Bronchial lymph node (tissue), 1 donor: ENCODE data around the genes HERPUD1 and CCDC102A.

- PRO-cap, result no peak
These were observed 16.6 kb upstream of the HERPUD1 start for GRCh38 chr16:56915236-56915764.

GRCh38 chr16:56932019-56932268, at the start of gene HERPUD1:
HERPUD1 (plus strand) TSS chr16:56932142.
- PRO-cap, result bidirectional peak, plus-strand start at chr16:56932147, minus-strand start at chr16:56931944

DNA sequence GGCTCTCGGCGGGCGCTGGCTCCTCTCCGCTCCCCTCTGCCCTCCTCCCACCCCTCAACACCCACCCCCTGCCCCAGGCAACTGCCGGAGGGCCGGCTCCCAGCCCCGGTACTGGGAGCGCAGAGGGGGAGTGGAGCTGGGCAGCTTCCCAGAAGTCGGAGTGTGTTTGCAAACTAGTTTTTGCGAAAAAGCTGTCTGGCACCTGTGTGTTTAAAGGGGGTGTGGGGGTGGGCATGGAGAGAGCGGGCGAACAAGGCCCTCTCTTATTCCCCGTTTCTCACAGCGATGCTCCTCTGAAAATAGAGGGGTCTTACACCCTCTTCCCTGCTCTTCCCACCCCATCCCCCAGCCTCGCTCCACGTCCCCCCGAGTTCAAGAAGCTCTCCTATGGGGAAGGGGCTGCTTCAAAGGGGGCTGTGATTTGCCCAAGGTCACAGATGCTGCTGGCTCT, 812 bp downstream of the CPNE2 start:
- PRO-cap, result no peak

DNA sequence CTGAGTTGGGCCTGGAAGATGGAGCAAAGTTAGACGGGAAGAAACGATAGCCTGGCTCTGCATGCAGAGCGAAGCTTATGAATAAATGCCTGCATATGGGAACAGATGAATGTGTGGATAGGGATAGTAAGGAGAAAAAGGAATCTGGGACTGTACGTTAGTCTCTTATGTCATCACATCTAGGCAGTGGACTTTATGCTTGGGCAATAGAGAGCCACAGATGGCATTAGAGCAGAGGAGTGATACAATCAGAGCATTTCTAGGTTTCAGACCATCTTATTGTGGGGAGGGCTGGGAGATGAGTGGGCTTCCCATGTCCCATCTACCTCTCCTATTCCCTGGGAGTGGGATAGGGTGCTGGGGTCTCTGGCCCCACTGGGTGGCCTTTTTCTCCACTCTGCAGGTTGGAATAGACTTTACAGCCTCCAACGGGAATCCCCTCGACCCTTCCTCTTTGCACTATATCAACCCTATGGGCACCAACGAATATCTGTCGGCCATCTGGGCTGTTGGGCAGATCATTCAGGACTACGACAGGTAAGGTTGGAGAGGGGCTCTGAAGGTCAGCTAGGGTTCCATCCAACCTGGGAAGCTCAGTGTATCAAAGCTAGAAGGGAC, 33.2 kb downstream of the CPNE2 start:
- PRO-cap, result no peak

- PRO-cap, result no peak
These were observed 38.2 kb downstream of the PSME3IP1 start for GRCh38 chr16:57147333-57148254.

GRCh38 chr16:57152141-57152458, 33.7 kb downstream of the PSME3IP1 start:
- PRO-cap, result no peak

DNA sequence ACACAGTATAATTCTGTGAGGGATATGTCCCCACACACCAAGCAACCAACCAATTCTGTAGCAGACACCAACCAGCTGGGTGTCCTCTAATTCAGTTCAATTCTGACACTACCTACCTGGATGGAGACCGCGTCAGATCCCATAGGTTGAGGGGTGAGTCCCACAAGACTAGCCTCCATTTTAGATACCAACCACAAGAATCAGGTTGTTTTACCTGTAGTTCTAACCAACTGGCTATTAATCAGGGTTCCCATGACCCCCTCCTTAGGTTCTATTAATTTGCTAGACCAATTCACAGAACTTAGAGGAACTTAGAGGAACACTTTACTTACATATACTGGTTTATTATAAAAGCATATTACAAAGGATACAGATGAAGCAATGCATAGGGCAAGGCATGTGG, 4.4 kb downstream of the PSME3IP1 start:
- PRO-cap, result no peak

GRCh38 chr16:57252166-57252944, 7.3 kb downstream of the ARL2BP start:
- PRO-cap, result no peak

DNA sequence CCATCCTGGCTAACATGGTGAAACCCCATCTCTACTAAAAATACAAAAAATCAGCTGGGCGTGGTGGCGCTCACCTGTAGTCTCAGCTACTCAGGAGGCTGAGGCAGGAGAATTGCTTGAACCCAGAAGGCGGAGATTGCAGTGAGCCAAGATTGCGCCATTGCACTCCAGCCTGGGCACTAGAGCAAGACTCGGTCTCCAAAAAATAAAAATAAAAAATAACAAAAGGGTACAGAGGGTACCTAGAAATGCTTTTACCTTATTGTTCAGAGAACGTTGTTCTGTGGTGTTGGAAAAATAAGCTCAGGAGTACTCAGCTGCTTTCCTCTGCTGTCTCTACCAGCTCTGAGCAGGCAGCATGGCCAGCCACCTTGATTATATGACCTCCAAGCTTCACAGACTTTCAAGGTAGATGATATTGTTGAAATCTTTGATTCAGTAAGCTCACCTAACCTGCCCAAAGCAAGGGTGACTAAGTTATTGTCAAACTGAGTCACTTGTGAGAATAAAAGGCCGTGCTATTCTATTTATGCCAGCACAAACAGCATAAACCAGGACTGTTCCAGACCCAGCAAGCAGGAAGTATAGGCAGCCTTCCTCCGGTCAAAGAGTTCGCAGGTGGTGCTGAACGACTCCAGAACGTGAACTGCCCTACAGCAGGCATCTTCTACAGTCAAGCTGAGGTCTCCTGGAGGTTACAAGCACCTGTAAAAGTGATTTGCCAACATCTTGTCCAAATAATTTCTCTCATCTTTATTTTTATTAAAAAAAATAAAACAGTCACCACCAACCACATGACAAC, 10.5 kb downstream of the ARL2BP start:
- PRO-cap, result no peak

- PRO-cap, result no peak
These were observed 16.4 kb upstream of the PLLP start for GRCh38 chr16:57300914-57301133.

- PRO-cap, result no peak
These were observed 7.1 kb downstream of the CX3CL1 start for GRCh38 chr16:57379224-57380009.

- PRO-cap, result no peak
These were observed 18.1 kb downstream of the CCDC102A start for GRCh38 chr16:57517986-57518920.

DNA sequence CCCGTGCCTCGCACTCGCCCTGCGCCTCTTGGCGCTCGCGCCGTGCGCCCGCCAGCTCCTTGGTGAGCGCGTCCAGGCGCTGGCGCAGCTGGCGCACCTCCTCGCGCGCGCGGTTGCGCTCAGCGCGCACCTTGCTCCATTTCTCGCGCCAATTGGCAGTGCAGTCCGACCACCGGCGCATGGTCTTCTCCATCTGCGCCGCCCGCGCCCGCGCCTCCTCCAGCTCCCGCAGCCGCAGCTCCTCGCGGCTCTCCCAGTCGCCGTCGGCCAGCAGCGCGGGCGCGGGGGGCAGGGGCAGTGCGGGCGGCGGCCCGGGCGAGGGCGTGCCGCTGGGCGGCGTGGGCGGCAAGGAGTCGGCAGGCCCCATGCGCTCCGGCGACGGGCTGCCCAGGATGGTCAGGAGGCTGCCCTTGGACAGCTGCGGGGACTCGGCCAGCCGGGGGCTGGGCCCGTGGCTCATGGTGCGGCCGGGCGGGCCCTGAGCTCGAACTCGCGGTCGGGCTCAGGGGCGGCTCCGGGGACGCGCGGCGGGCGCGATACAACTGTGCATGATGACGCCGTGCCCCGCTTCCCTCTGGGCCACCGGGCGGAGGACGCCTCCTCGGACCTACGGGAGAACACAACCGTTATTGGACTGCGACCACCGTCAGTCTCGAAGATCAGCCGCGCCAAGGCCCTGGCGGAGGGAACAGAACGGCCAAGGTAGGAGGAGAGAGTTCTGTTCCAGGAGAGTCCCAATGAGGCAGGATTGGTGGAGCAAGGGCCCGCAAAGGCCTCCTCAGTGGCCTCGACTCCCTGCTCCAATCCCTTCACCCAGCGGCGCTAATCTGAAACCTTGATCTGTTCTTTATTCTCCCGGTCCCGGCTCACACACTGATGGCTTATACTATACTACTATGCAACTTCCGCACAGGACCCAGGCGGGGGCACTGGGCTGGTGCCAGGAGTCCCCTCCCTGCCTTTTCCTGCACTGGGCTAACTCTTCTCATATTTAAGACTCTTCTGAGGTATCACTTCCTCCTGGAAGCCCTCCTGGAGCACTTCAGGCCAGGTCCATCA, 7.3 kb downstream of the CCDC102A start:
- PRO-cap, result unidirectional peak, minus-strand start at position 967 of the sequence

GRCh38 chr16:57536087-57536236, 409 bp downstream of the CCDC102A start:
- PRO-cap, result no peak

GRCh38 chr16:57536237-57536676, at the start of gene CCDC102A:
CCDC102A (minus strand) TSS chr16:57536571.
- PRO-cap, result bidirectional peak, plus-strand start at chr16:57536347, minus-strand start at chr16:57536005; bidirectional peak, plus-strand start at chr16:57536639, minus-strand start at chr16:57536541

DNA sequence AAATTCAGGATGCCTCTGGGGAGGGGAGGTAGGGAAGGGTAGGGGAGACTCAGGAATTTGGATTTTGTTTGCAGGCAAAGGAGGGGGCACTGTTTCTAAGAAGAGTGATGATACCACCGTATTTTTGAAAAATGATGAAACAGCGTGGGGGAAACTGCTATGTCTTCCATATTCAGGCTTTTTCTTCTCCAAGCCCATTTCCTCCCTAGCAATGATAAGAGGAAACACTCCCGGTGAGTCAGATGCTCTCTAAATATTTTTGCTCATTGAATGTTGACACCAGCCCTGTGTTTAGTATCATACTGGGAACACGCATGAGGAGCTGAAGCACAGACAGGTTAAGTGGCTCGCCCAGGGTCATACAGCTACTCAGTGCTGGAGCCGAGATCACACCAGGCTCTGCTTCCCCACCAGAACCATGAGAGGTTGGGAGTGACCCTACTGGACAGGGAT, 37.9 kb upstream of the ADGRG1 start:
- PRO-cap, result no peak

DNA sequence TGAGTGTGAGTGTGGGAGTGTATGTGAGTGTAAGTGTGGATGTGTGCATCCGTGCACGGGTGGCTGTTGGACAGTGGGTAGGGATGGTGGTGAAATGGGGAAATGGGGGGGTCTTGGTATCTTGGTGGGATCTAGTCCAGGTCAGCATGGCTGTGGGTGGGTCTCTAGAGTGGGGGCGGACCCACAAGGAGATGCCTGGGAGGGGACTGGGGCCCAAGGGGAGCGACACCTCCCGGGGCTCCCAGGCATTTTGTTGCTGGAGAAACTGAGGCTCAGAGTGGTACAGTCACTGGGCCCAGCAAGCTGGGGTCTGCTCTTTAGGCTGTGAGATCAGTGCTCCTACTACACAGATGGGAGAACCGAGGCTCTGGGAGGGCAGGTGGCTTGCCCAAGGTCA, 633 bp downstream of the ADGRG1 start:
- PRO-cap, result no peak

DNA sequence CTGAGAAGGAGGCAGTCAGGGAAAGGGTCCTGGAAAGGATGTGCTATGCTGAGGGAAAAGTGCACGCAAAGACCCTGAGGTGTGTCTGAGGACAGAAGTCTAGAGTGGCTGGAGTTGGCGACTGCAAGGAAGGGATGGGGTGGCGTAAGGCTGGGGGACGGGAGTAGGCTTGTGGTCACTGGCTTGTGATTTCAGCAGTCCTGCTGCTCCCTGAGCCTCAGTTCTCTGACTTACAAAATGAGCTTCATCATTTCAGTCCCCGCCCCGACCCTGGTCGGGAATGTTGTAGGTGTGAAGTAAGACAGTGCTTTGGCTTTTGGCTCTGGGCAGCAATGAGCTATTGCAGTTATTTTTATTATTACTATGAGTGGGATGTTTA, 8.5 kb downstream of the ADGRG1 start:
- PRO-cap, result no peak

DNA sequence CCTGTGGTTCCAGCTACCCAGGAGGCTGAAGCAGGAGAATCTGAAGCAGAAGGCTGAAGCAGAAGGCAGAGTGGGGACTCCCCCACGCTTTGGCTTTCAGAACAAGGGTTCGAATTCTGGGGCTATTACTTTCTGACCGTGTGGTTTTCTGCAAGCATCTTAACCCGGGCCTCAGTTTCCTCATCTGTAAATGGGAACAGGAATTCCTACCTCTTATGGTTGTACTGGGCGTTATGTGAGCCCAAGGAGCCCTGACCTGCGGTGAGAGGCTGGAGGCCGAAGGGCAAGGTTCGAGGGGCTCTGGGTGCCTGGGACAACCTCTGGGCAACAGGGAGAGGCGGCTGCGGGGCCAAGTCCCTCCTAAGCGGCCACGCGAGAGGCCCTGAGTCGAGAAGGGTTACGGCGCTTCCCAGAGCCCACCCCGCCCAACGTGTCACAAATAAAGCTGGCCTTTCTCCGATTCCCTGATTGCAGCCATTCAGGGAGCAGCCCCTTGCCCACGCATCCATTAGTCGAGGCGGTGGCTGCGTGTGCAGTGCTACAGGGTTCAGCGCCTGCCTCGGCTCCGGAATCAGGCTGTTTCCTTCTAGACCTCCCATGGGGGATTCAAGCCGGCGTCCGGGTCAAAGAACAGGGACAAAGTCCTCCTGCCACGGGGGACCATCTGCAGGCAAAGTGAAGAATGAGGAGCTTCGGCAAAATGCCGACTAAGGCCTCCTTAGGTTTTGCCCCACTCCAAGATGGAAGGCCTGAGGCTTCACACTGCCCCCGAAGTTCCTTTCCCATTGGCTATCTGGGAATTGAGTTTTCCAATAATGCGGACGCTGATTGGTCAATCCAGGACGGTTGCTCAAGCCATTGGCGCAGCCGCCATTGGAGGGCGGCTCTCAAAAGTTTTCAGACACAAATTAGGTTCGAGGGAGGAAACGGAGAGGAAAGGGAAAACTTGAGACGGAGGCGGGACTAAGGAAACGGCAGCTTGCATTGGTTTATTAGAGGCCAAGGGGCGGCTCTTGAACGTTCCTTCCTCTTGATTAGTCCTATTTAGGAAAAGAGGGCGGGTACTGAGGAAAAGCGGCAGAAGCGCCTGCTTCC, 655 bp upstream of the KATNB1 start:
- PRO-cap, result unidirectional peak, minus-strand start at position 736 of the sequence; bidirectional peak, plus-strand start outside the sequence, minus-strand start at position 1,046 of the sequence

DNA sequence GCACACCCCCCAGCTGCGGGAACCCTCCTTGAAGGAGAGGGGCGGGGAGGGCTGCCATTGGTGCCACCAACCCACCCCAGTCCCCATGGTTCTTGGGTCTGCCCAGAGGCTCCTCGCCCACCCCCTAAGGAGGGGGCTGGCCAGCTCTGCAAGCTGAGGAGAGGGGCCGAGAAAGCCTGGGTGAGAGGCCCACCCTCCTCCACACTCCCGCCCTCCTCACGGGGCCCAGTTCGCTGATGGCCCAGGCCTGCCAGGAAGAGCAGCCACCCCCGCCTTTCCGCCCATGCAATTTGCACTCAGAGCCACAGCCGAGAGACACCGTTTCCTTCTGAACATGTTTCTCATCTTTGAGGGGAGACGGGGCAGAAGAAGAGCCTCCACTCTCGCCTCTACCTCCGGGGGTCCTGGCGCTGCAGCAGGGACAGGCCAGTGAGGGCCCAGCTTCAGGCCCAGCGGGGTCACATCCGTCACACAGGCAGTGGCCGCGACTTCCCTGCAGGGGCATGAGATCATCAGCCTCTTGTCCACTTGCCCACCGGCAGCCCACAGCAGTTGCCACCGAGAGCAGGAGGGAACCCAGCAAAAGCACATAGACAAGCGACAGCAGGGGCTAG, 23.0 kb downstream of the KATNB1 start:
- PRO-cap, result no peak